Frontal cortex (tissue), 2 donors: Measurements from ENCODE around the genes TRPM7, SPPL2A, CYP19A1 and MAPK6.

- RAMPAGE, long total RNA, result no peak
Measured at GRCh38 chr15:48434269-48435070, 103.2 kb downstream of the DUT start.

DNA sequence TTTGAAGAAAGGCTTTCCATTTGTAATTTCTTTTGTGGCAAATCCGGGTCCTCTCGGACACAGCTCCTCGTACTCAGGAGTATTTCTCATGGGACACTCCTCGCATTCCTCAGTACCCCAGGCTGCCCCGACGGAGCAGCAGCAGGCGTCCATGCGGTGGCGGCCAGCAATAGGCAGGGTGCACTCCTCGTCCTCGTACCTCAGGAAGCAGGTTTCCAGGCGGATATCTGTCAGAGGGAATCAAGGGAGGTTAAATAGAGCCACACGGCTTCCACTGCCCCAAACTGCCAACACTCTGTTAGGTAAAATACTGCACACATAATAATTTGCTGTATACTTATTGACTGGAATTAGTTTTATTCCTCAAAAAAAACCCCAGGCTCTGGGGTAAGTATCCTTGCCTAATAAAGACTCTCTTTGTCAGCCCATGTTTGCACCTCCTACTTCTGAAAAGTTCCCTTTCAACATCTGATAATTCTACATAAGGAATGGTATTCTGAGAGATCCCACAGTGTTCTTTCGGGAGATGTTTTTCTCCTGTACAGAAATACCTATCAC, 155.6 kb downstream of the FBN1 start:
- RAMPAGE, long total RNA, result no peak

- RAMPAGE, long total RNA, result no peak
Measured at GRCh38 chr15:49428052-49429170, 5.4 kb downstream of the FGF7 start.

DNA sequence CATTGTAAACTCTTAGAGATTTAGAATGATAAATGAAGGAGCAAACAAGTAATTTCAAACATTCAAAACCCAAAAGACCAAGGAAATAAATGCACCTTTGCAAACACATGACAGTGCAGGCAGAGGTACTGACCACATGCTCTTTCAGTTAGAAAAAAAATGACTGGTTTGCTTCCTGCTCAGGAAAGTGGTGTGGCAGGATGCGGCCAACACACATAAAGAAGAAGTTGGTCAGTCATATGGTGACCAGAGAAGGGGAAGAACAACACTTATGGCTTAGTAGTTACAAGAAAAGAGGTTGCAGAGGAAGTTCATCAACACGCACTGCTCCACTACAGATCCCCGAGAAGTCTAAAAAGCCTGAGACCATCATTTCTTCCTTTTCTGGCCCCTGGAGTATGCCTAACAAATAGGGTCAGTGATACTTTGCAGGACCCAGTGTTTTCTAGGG, 11.4 kb downstream of the ATP8B4 start:
- RAMPAGE, long total RNA, result no peak

DNA sequence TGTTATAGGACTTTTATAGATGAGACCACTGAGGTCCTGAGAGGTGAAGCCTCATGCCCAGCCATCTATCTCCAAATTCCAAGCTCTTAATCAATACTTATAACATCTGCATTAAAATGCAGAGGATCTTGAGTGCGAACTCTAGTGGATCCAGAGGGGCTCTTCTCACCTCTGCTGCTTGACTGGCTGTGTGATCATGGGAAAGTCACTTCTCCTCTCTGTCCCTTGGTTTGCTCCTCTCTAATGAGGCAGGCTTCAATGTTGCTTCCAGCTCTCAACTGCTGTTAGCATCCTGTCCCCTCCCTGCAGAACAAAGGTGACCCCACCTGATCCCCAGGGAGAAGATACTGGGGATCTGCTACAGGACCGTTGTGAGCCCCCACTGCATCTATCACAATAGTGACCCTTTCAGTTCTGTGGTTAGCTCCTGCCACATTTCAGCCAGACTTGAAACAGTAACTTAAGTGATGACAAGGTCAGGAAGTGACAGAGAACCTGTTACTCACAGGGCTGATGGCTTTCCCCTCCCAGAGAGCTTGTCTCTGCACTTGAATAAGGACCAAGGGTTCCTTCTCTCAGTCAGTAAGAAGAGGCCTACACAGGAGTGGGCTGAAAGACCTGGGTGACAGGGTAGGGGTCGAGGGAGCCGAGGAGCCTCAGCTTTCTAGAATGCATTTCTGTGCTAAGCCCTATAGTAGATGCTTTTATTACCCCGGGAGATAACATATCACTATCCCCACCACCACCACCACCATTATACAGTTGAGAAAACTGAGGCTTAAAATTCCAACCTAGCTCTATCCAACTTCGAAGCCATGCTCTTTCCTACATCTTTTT, 1.4 kb downstream of the SLC27A2 start:
- RAMPAGE, long total RNA, result no peak

DNA sequence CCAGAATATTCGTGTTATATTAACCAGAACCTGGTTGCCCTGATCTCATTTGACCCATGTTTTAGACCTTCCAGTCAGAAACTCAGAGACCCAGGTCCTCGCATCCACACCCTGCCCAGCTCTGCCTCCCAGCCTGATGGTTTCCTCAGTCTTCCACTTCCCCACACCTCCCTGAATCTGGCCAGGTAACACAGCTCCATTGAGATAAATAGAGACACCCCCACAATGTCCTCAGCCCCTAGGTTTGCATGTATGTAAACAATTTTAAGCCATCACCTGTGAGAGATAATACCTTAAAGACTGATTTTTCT, 27.1 kb downstream of the HDC start:
- RAMPAGE, long total RNA, result no peak

DNA sequence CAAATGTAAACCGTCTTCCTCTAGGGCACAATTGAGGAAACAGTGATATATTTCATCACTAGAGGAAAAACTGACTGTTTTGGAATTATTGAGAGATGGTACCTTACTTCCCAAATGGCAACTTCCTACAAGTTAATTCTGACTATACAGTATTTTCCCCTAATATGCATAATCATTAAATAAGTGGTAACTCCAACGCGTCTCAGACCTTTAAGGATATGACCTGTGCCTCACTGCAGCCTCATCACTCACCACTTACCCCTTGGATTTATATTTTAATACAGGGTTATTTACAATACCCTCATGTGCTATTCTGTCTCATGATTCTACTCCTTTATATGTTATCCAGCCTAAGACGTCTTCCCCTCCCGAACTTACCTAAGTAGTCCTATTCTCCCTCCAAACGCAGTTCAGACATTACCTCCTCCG, 13.3 kb downstream of the GABPB1 start:
- RAMPAGE, long total RNA, result no peak

- RAMPAGE, long total RNA, result no peak
Measured at GRCh38 chr15:50343899-50344538, 11.0 kb downstream of the GABPB1 start.

DNA sequence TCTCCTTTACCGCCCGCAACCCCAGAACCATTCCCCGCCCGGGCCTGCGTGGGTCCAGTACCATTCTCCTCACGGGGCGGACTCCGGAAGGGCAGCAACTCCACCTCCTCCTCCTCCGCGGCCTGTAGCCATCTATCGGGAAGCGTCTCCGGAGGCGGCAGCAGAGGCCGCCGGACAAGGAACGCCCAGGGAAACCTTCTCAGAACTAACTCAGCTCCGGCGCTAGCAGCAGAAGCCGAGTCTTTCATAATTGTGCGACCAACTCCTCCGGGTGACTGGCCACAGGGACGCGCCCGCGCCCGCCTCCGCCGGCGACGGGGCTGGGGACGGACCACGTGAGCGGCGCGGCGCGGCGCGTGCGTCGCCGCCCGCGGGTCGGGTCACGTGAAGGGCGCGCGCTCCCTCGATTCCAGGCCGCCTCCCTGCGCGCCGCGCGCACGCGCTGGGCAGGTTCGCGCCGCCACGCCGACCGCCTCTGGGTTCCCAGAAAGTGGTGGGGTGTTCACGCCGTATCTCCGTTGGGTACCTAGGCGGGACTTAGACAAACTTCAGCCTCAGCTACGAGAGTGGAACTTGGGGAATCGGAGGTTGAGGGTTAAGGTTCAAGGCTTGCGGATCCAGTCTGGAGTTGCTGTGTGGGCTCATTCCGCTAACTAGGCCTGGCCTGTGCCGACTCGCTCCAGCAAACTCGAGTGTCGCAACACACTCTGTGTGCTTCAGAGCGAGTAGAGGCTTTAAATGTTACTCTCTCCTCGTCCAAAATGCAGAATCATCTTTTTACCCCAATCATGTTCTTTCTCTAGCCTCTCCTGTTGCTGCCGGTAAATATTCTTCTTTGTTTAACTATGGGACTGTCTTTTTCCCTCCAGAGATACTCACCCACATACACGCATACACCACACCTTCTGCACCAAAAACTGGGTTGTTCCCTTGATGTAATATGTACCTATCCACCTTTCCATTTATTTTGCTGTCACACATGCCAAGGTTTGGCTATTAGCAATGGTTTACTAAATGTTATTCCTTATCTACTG, at the start of gene TRPM7:
Gene TRPM7 (minus strand): TSS at position 328 of the 1,034 bp plus-strand sequence.
- RAMPAGE, long total RNA, result no peak

GRCh38 chr15:50765074-50766346, at the start of gene SPPL2A:
Gene SPPL2A (minus strand): TSS chr15:50765706.
- RAMPAGE, long total RNA, result no peak

- RAMPAGE, long total RNA, result no peak
Measured at GRCh38 chr15:50767238-50768169, 2.0 kb upstream of the SPPL2A start.

- RAMPAGE, long total RNA, result no peak
Measured at GRCh38 chr15:50778130-50778608, 12.7 kb upstream of the SPPL2A start.

- RAMPAGE, long total RNA, result no peak
Measured at GRCh38 chr15:51093505-51094568, 869 bp downstream of the TNFAIP8L3 start.

DNA sequence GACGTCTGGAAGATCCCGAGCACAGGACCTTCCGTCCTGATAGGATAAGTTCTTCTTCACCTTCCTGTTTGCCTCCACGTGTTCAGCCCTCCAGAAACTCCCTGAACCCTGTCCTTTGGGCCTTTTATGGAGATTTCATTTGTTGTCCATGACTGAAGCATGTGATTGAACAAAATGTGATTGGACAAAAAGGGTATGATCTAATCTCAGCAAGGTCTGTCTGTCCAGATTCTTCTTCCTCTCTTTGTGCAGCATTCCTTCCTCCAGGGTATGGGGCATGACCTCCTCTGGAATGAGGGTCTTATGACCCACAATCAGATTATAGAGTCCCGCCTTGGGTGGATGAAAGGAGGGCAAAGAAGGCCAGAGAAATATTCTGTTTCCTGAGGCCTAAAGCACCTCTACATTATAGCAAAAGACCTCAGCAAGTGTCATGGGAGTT, at the start of gene CYP19A1:
Gene CYP19A1 (minus strand): TSS at position 100 of the 442 bp plus-strand sequence.
- RAMPAGE, long total RNA, result no peak

GRCh38 chr15:51603475-51603929, 19.1 kb downstream of the DMXL2 start:
- RAMPAGE, long total RNA, result no peak

DNA sequence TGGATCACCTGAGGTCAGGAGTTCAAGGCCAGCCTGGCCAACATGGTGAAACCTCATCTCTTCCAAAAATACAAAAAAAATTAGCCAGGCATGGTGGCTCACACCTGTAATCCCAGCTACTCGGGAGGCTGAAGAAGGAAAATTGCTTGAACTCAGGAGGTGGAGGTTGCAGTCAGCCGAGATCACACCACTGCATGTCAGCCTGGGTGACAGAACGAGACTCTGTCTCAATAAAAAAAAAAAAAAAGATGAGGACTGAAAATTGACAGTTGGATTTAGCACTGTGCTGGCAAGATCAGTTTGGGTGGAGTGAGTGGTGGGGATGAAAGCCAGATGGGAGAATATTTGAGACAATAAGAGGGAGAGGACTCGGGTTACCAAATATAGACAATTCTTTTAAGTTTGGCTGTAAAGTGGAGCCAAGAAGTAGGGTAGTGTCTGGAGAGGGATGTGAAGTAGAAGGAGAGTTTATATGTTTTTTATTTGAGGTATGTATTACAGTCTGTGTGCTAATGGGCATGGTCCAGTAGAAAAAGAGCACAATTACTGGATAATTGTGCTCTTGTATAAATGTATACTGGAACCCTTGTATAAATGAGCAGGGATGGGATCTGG, 20.4 kb downstream of the TMOD3 start:
- RAMPAGE, long total RNA, result no peak

- RAMPAGE, long total RNA, result start-site peak on the plus strand at chr15:52019228-52019249, 579 and 83 reads in 2 replicates
Measured at GRCh38 chr15:52018301-52019378, at the start of gene MAPK6. Gene MAPK6 (plus strand): TSS chr15:52019219.

GRCh38 chr15:52076834-52077707, 35.5 kb downstream of the BCL2L10 start:
- RAMPAGE, long total RNA, result no peak

- RAMPAGE, long total RNA, result no peak
Measured at GRCh38 chr15:52178946-52179149, 12.3 kb downstream of the GNB5 start.

DNA sequence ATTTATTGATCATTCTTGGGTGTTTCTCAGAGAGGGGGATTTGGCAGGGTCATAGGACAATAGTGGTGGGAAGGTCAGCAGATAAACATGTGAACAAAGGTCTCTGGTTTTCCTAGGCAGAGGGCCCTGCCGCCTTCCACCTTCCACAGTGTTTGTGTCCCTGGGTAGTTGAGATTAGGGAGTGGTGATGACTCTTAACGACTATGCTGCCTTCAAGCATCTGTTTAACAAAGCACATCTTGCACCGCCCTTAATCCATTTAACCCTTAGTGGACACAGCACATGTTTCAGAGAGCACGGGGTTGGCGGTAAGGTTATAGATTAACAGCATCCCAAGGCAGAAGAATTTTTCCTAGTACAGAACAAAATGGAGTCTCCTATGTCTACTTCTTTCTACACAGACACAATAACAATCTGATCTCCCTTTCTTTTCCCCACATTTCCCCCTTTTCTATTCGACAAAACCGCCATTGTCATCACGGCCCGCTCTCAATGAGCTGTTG, 69.5 kb downstream of the MYO5A start:
- RAMPAGE, long total RNA, result no peak